Cytotoxic T cell (primary cell): ENCODE measurements around a stretch of chr6.

DNA sequence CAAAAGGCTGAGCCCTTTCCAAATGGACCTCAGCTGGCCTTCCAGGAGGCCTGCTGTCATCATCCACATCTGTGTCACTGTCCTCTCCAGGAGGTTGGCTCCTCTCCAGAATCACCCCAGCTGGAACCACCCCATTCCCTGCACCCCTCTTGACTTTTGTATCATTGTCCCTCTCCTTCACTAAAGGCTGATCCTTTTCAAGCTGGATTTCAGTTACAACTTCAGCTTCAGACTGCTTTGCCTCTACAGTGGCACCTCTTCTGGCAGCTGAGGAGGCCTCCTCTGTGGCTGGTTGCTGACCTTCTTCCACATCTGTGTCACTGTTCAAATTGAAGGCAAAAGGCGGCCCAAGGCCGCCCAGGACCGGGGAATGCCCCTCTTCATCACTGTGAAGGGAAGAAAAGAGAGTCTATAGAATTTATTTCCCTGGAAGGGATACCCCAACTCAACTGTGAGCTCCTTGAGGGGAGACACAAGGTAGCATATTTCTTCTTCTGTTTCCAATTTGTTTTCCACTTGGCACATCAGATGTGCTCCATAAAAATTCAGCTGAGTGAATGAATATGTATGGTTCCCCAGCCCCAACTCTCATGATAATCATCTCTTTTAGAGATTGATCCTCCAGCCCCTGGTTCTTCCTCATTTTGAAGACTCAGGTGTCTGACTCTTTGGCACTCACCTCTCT, 4.0 kb downstream of the MDC1 start:
- PRO-cap, 2 experiments: no peak in any of the 2 experiments

DNA sequence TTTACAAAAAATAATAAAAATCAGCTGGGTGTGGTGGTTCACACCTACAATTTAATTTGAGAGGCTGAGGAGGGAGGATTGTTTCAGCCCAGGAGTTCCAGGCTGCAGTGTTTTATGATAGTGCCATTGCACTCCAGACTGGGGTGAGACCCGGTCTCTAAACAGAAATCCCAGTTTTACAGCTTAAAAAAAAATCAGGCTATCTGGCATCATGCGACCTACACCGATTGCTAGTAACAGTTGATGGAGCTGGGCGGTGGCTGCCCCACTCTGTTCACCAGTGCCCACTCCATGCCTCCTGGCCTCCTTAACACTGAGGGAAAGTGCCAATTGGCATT, 64.9 kb upstream of the IER3 start:
- PRO-cap, 2 experiments: no peak in any of the 2 experiments

DNA sequence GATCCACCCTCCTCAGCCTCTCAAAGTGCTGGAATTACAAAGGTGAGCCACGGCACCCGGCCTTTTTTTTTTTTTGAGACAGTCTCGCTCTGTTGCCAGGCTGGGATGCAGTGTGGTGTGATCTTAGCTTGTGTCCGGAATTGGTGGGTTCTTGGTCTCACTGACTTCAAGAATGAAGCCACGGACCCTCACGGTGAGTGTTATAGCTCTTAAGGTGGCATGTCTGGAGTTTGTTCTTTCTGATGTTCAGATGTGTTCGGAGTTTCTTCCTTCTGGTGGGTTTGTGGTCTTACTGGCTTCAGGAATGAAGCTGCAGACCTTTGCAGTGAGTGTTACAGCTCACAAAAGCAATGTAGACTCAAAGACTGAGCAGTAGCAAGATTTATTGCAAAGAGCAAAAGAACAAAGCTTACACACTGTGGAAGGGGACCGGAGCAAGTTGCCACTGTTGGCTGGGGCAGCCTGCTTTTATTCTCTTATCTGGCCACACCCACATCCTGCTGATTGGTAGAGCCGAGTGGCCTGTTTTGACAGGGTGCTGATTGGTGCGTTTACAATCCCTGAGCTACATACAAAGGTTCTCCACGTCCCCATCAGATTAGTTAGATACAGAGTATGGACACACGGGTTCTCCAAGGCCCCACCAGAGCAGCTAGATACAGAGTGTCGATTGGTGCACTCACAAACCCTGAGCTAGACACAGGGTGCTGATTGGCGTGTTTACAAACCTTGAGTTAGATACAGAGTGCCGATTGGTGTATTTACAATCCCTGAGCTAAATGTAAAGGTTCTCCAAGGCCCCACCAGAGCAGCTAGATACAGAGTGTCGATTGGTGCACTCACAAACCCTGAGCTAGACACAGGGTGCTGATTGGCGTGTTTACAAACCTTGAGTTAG, 69.0 kb upstream of the DDR1 start:
- PRO-cap, 2 experiments: no peak in any of the 2 experiments

GRCh38 chr6:30828028-30829003, 56.0 kb upstream of the DDR1 start:
- PRO-cap, 2 experiments: no peak in any of the 2 experiments

DNA sequence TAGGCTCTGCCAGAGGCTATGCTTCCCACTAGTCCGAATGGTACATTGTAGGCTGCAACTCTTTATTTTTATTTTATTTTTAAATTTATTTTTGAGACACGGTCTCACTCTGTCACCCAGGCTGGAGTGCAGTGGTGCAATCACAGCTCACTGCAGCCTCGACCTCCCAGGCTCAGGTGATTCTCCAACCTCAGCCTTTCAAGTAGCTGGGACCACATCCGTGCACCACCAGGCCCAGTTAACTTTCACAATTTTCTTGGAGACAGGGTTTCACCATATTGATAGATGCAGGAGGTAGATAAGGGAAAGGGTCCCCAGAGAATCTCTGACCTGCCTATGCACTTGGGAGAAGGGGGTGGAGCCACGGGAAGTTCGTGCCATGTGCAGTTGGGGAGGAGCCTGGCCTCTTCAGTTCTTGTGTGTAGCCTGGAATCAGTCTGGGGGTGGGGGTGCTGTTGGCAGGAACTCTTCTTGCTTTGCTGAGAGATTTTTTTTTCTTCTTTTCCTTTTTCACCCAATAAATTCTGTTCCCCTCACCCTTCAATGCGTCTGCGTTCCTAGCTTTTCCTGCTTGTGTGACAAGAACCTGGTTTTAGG, 41.2 kb upstream of the DDR1 start:
- PRO-cap, 2 experiments: no peak in any of the 2 experiments

GRCh38 chr6:30843865-30844555, 40.3 kb upstream of the DDR1 start:
- PRO-cap, 2 experiments: no peak in any of the 2 experiments

DNA sequence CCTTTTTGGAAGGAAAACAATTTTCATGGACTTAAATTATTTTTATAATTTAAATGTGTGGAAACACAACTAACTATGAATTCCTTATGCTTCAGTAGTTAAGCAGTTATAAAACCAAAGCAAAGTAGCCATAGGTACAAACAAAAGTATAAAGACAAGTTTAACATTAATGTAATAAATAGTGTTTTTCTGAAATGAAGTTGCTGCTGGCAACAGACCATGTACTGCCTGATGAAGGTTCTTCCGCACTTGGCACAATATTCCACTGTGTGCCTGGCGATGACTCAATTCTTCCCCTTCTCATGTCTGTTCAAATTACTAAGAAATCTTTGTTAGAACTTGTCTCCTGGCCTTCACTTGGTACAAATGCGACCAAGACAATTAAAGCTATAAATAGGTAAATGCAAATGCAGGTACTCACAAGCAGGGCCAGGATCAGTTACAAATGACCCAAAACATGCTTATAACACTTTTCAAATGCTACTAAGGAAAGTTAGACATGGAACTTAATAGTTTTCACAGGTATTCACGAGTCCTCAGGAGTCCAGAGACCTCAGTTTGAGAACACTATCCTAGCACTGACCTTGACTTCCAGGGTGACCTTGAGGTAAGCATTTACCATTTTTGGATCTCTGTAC, 8.2 kb upstream of the DDR1 start:
- PRO-cap, 2 experiments: no peak in any of the 2 experiments

- PRO-cap, 2 experiments: no peak in any of the 2 experiments
Observed at GRCh38 chr6:30877306-30878214, 6.8 kb upstream of the DDR1 start.

- PRO-cap, 2 experiments: no peak in any of the 2 experiments
Observed at GRCh38 chr6:30914909-30916086, 1.3 kb downstream of the VARS2 start.

DNA sequence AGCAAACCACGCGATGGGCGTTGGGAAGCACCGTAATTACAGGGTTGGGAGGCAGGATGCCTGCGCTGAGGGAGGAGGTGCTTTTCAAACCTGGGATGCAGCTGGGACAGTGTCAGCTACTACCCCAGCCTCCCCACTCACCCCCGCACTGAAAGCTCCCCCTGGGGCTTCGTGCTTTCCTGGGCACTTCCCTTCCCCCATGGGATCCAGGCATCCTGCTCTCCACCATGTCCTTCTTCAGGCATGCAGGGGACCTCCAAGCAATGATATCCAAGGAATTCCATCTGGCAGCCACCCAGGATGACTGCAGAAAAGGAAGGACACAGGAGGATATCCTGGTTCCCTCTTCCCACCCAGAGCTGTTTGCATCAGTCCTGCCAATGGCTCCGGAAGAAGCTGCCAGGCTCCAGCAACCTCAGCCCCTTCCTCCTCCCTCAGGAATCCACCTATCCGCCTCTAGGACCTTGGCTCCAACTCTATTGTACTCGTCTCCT, 581 bp upstream of the PSORS1C2 start:
- PRO-cap, 2 experiments: no peak in any of the 2 experiments

- PRO-cap, 2 experiments: no peak in any of the 2 experiments
Observed at GRCh38 chr6:31142995-31143705, 4.3 kb upstream of the PSORS1C2 start.

DNA sequence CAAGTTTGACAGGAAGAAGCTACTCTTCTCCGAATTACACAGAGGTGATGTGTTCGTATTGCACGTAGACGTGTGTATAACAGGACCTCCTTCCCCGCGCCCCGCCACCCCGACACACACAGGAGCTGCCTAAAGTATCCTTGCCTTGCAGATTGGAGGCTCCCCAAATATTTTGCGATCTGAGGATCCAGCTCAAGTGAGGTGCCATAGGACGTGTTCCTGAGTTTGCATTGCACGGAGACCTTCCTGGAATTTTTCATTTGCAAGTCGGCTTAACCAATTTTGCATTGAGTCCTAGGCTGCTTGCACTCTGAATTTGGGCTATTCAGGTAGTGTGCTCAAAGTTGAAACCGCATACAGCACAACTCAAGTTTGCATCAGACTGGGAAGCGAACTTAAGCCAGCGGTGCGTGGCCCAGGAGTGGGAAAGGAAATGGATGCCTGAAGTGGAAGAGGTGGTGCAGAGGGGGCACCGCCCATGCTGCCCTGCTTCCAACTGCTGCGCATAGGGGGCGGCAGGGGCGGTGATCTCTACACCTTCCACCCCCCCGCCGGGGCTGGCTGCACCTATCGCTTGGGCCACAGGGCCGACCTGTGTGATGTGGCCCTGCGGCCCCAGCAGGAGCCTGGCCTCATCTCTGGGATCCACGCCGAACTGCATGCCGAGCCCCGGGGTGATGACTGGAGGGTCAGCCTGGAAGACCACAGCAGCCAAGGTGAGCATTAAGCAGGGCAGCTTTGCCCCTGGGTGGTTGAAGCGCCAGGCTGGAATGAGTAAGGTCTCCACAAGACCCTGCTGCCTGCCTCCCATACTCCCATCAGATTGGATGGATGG, 820 bp downstream of the TCF19 start:
- PRO-cap, 2 experiments: no peak in any of the 2 experiments

- PRO-cap, 2 experiments: no peak in any of the 2 experiments
Observed at GRCh38 chr6:31185300-31185575, 14.8 kb upstream of the POU5F1 start.

- PRO-cap, 2 experiments: no peak in any of the 2 experiments
Observed at GRCh38 chr6:31229345-31229960, 42.4 kb downstream of the HLA-C start.

- PRO-cap, 2 experiments: peak in 1 of 2 experiments; most common plus-strand start chr6:31268142 (in 1)
Observed at GRCh38 chr6:31268083-31268568, 3.8 kb downstream of the HLA-C start.

- PRO-cap, 2 experiments: peak in 1 of 2 experiments; most common minus-strand start chr6:31349668 (in 1)
Observed at GRCh38 chr6:31349410-31349913, 7.5 kb downstream of the HLA-B start.

- PRO-cap, 2 experiments: no peak in any of the 2 experiments
Observed at GRCh38 chr6:31394246-31394903, 9.0 kb upstream of the MICA start.

DNA sequence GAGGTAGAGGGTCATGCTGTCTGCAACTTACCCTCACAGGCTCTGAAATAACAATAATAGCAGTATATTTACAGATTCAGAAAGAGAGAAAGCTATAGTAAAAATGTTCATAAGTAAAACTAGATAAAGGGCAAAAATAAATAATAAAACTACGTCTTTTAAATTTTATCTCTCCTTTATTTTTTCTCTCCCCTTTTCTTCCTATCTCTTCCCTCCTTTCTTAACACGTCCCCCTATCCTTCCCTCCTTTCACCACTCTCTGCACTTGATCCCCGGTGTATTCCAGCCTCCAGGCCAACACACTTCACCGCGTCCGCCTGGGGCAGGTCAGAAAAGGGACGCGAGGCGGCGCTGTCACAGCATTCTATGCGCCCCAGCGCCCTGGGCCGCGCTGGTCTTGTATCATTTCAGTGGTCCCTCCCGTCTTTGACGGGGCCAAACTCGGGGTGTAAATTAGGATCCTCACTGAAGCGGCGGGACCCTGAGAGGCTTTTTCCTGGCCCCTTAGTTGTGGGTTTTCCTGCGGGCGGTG, 4.3 kb upstream of the MICB start:
- PRO-cap, 2 experiments: no peak in any of the 2 experiments

- PRO-cap, 2 experiments: no peak in any of the 2 experiments
Observed at GRCh38 chr6:31530110-31530636, 1.4 kb downstream of the MCCD1 start.

- PRO-cap, 2 experiments: no peak in any of the 2 experiments
Observed at GRCh38 chr6:31533956-31534647, 5.3 kb downstream of the MCCD1 start.